ENCODE measurements around a stretch of chr1.

GRCh38 chr1:244048303-244049104 lies 2.6 kb upstream of the ZBTB18 start:
- PRO-cap, 2 experiments: peak in 2 of 2 experiments; most common plus-strand start chr1:244048700 (in 2); most common minus-strand start chr1:244048705 (in 1)

- PRO-cap, 2 experiments: no peak in any of the 2 experiments
Observed at GRCh38 chr1:244214194-244214712, 138.2 kb upstream of the C1orf100 start.

DNA sequence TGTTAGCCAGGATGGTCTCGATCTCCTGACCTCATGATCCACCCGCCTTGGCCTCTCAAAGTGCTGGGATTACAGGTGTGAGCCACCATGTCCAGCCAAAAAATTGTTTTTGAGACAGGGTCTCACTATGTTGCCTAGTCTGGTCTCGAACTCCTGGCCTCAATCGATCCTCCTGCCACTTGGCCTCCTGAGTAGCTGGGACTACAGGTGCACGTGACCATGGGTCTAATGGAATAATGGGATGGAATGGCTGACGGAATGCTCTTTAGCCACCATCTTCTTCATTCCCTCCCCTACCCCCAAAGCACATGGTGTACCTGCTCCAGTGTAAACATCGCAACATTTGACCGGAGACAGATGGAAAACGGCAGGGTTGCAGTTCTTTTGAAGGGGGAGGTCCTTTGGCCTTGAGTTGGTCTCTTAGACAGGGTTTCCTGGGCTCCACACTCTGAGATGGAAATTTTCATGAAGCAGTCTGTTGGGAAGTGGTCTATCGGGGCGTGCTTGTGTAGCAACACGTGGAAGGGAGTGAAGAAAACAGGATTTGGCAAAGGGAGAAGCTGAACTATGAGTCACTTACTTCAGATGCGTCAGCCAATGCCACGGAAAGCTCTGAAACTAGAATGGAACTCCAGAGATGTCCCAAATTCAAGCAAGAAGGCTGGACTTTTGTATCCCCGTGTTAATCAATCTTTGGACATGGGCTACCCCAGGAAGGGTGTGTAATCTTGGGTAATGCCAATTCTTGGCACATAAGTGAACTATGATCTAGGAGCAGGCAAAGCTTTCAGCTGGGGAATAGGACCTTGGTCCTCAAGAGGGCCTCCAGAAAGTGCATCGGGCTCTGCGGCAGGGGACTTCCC lies 3.6 kb upstream of the C1orf100 start:
- PRO-cap, 2 experiments: no peak in any of the 2 experiments

GRCh38 chr1:244353336-244354197 lies 1.1 kb downstream of the C1orf100 start:
- PRO-cap, 2 experiments: no peak in any of the 2 experiments

GRCh38 chr1:244435586-244436079 lies 16.1 kb downstream of the ADSS2 start:
- PRO-cap, 2 experiments: no peak in any of the 2 experiments

GRCh38 chr1:244438998-244440345 lies 12.2 kb downstream of the ADSS2 start:
- PRO-cap, 2 experiments: no peak in any of the 2 experiments

DNA sequence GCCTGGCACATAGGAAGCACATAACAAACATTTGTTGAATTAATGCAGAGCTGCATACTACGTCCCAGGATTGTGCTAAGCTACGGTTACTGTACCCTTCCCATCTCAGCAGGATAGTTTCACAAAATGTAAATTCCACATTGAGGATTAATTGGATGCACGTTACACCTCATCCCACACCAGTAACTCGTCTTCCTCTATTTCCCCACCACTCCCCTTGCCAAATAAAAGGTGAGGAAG lies 691 bp upstream of the DESI2 start:
- PRO-cap, 2 experiments: no peak in any of the 2 experiments

- PRO-cap, 2 experiments: no peak in any of the 2 experiments
Observed at GRCh38 chr1:244673076-244673541, 20.2 kb downstream of the DESI2 start.

DNA sequence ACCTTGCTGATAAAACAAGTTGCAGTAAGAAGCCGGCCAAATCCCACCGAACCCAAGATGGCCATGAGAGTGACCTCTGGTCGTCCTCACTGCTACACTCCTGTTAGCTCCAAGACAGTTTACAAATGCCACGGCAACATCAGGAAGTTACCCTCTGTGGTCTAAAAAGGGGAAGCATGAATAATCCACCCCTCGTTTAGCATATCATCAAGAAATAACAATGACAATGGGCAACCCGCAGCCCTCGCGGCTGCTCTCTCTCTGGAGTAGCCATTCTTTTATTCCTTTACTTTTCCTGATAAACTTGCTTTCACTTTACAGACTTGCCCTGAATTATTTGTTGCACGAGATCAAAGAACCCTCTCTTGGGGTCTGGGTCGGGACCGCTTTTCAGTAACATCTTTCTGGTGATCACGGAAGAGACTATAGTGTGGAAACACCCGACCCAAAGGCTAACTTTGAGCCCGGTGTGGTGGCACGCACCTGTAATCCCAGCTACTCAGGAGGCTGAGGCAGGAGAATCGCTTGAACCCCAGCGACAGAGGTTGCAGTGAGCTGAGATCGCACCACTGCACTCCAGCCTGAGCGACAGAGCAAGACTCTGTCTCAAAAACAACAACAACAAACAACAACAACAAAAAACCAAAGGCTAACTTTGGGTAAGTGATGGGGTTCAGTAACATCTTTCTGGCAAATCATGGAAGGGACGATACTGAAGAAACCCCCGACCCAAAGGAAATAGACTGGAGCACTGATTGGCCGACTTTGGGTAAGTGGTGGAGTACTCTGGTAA lies 19.7 kb upstream of the COX20 start:
- PRO-cap, 2 experiments: no peak in any of the 2 experiments

DNA sequence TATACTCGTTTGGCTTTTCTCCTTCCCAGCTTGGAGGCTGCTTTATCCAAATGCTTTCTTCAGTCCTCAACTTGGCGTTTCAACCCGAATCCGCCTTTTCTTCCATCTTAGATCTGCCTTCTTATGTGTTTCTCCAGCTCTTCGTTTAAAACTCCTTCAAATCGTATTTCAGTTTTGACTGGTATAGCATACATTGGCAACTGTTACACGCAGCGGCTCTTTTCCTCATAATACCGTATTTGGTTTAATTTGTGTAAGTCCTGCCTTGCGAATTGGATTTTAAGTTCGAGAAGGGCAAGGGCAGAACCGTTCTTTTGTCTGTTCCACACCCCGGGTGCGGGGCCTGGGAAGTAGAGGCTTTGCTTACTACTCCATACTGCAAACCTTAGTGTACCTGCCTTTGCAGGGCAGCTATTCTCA lies 484 bp upstream of the HNRNPU start:
- PRO-cap, 2 experiments: no peak in any of the 2 experiments

- PRO-cap, 2 experiments: no peak in any of the 2 experiments
Observed at GRCh38 chr1:244868965-244869647, 4.8 kb upstream of the HNRNPU start.

DNA sequence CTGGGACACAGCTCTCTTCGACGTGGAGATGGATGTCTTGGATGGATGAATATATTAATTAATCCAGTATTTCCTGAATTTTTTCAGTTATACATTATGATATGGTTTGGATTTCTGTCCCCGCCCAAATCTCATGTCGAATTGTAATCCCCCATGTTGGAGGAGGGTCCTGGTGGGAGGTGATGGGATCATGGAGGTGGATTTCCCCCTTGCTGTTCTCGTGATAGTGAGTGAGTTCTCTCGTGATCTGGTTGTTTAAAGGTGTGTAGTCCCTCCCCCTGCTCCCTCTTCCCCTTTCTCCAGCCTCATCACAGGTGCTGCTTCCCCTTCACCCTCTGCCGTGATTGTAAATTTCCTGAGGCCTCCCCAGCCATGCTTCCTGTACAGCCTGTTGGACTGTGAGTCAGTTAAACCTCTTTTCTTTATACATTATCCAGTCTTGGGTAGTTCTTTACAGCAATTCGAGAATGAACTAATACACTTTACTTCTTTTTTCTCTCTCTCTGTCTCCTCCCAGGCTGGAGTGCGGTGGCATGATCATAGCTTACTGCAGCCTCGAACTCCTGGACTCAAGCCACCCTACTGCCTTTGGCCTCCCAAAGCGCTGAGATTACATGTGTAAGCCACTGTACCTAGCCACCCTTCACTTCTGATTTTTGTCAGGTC lies 11.9 kb upstream of the EFCAB2 start:
- PRO-cap, 2 experiments: no peak in any of the 2 experiments

- PRO-cap, 2 experiments: peak in 2 of 2 experiments; most common plus-strand start chr1:244971086 (in 2); most common minus-strand start chr1:244971008 (in 2)
Observed at GRCh38 chr1:244970681-244971225, 1.3 kb downstream of the EFCAB2 start.

DNA sequence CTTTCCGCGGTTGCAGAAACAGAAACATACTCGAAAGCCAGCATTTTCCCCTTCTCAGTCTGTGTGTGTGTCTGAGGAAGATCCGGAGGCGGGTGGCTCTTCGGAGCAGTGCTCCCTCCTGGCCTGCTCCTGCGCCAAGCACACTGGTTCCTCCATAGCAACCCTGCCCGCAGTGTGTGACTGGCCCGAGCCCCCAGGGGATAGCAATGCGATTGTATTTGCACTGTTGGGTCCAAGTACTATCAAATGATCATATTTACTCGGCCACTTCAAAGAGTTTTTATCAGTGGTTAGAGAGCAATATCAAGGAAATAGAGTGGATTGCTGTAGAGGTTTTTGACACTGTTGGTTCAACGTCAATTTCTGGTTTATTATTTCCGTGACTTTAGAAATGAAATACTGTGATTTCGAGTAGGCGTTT lies 2.4 kb downstream of the KIF26B start:
- PRO-cap, 2 experiments: no peak in any of the 2 experiments

DNA sequence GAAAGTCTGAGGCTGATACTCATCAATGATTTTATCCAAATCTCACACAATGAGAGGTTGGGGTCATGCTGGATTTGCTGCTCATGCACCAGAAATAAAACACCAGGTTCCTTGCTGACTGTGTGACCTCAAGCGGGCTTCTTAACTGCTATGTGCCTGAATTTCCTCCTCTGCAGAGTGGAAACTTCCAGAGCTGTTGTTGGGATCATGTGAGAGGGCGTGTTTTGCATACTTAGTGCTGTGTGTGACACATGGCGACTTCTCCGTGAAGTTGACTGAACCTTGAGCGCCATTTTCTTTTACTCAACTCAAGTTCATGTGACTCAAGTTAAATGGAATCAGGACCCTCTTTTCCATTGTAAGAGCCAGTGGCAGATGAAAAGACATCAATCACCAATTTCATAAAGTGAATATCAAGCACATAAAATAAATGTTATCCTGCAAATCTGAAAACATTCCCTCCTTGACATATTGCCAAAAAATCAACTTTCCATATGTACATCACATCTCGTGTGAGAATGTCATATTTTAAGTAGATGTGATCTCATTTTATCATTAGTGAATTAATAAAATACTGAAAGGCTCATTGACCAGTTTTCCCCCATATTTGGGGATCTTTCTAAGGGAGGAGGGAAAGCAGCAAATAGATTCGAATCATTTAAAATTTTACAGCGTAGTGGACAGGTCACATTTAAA lies 224.1 kb downstream of the KIF26B start:
- PRO-cap, 2 experiments: no peak in any of the 2 experiments

- PRO-cap, 2 experiments: no peak in any of the 2 experiments
Observed at GRCh38 chr1:245421724-245422208, 267.0 kb downstream of the KIF26B start.

DNA sequence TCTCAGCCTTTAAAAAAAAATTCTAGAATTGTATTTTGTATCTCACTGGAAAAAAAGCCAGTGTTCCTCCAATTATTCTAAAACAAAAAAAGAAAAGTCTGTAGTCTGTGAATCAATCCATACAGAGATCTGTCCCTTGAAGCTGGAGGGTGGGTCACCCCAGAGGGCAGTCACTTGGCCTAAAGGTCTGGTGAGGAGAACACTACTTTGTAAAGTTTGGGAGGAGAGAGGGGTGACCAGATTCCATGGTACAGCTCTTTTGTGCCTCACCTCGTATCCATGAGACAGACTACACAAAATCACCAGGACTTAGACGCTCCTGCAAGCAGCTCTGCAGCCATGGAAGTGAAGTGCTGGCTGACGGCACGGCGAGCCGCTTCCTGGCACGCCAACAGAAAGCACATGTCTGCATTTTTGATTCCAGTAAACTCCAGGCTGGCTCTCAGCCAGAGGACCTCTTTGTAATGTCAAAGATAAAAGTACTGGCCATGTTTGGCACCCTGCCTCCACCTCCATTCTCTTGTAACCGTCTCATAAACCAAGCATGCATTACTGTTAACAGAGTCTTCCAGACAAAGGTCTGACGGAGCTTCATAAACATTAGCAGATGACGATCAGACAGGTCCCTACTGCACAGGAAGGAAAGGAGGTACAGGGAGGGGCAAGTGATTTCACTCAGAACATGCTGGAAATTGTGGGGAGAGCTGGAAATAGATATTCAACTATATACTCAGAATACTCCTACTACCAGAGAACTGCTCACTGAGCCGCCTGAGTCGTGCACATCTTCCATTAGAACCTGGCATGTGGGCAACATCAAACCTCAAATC lies 632.2 kb downstream of the SMYD3 start:
- PRO-cap, 2 experiments: no peak in any of the 2 experiments

DNA sequence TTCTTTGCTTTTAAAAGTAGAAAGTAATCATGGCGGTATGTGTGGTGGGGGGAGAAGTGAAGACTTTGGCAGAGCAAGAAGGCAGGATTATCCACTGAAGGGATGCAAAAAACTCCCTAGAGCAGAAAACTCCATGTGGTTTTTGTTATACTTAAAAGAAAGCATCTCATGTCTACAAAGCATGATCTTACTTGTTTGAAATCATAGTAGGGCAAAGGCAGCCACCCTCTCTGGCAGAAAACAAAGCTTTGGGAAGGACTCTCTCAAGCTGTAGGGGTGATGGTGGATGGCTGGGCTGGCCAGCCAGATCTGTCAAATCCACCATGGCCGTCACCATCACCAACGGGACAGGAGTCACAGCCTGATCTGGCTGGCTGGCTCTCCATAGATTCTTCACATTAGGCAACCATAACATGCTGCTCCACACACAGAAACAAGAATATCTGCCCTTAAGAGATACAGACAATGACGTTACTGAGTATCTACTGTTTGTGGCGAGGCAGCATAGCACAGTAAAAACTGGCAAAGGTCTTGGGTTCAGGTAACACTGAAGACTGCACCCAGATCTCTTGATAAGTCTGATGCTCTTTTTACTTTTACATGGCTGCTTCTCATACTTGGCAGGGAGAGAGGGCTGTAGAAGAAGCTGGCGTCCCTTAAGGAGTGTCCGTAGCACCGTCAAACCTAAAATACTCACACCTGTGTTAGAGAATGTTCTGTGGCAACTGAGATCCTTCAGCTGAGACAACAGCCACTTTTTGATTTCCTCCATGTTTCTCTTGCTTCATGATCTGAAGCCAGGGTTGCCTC lies 589.1 kb downstream of the SMYD3 start:
- PRO-cap, 2 experiments: no peak in any of the 2 experiments

DNA sequence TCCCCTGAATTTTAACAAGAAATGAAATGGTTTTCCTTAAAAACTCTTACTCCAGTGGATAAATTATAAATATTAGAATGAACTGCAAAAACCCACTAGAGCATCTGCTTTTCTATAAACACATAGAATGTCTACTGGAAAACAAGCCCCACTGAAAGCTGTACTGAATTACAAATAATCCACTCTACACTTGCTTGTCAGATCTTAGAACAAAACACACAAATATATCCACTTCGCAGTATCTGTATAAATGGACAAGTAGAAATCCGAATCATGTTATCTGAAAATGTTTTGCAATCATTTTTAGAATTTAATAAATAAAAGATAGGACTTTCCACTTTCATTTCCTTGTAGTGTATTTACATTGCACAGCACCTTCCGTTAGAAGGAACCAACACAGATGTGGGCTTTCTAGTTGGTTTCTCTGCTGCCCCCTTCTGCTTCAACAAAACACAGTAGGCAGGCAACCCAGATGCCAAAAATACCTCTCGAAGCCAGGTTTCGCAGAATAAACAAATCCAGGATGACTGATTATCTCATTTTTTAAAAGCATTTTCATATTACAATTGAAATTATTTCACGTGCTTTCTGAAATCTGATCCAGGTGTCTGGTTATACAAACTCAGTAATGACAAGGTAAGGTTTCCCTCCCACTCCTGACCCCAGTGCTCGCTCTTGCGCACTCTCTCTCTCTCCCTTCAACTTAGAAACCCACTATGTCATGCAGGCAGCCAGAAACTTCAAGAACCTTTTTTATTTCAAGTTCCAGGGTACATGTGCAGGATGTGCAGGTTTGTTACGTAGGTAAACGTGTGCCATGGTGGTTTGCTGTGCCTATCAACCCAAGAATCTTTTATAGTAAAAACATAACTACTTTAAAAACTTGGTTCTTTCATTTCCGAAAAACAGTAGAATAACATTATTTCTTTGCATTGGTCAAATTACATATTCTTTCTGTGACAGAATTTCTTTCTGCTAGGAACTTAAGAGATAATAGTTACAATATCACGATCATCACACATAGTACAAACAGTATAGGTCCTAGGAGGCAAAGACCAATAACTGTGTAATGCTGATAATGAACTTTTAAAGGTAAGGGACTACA lies 389.8 kb downstream of the SMYD3 start:
- PRO-cap, 2 experiments: no peak in any of the 2 experiments

DNA sequence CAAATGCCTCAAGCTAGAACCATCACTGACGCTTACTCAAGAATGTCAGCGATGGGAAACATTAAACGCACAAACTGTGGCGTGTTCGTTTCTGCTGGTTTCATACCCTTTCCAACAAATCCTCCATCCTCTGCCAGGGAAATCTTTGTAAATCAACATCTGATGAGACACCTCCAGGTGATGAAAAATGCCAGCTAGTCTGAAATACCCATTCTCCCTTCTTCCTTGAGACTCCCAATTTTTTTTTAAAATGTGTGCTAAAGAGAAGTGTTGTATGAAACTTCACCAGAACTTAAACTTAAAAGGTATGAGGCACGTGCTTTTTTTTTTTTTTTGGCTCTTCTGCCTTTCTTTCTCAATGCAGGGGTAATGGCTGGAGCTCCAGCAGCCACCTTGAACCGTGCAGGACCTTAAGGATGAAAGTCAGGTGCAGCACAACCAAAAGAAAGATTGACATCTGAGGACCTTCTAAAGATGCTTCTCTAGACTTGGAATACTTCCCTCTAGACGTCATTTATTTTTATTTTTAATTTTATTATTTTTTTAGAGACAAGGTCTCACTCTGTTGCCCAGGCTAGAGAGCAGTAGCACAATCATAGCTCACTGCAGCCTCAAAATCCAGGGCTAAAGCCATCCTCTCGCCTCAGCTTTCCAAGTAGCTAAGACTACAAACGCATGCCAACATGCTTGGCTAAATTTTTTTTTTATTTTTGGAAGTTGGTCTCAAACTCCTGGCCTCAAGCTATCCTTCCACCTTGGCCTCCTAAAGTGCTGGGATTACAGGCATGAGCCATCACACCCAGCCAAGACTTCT lies 388.4 kb downstream of the SMYD3 start:
- PRO-cap, 2 experiments: no peak in any of the 2 experiments